Right cardiac atrium (tissue), 1 donor: ENCODE measurements around the genes SLC6A11 and PPARG.

DNA sequence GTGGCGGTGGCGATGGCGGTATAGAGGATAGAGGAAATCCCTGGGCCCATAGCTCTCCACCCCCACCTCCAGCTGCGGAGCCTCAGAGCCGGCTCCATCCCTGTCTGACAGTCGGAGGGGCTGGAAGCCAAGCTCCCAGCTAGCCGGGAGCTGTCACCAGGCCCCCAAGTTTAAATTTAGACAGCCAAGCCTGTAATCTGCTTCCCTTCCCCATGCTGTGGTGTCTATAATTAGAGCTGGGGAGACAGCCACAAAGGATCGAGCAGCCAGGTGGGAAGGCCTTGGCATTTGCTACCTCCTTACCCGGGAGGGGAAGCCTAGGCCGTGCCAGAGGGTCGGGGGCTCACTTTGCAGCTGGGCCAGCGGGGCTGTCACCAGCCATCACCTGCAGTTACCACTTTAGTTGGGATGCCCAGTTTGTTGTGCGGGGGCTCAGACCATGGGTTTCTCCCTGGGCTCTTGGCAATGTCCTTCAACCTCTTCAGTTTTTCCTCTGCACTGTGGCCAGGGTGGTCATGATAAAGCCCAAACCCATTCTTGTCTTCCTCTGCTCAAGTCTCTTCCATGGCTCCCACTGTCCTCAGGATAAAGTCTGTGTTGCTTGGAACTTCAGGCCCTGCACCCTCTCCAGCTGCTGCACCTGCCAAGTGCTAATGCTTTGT, 56.4 kb upstream of the SEC13 start:
- PRO-cap = bidirectional peak, plus-strand start at position 251 of the sequence, minus-strand start at position 106 of the sequence

GRCh38 chr3:10434728-10435037, 70.7 kb downstream of the ATP2B2 start:
- PRO-cap = no peak

DNA sequence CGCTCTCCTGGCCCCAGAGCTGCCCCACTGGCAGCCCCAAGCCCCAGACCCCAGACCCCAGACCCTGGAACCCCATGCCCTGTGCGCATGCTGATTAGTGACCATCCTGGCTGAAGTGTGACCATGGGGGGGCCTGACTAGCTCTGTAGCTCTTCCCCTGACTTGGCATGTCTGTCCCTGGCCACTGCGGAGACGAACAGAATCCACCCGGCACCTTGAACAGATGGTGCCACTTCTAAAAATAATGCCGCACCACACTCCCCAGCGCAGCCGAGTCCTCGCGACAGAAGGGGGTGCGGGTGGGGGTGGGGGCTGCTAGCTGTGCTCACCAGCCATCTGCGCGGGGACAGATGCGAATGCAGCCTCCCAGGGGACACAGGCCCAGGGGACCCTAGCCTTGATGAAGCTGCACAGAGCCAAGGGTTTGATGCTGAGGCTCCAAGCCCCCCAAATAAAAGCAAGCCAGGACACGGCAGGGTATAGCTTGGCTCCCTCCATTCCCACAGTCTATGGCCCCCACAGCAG, 41.4 kb downstream of the ATP2B2 start:
- PRO-cap = no peak

DNA sequence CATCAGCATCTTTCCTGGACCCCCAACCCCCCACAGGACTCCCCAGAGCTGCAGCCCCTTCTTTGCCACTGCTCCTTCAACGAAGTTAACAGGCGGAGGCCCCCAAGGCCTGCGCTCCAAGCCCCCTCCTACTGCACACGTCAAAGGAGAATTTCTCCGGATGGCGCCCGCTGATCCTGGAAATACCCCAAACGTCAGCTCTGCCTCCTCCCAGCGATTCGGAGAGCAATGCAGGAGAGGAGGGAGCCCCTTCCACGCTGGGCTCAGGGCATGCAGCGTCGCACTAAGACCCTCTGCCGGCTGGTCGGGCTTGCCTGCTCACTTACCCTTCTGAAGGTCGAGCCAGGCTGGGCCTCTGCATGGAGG, 1.3 kb downstream of the ATP2B2 start:
- PRO-cap = no peak

GRCh38 chr3:10504512-10504708, 976 bp downstream of the ATP2B2 start:
- PRO-cap = no peak

GRCh38 chr3:10738544-10739340, 77.3 kb upstream of the SLC6A11 start:
- PRO-cap = no peak

GRCh38 chr3:10815536-10816319, at the start of gene SLC6A11:
TSS of gene SLC6A11 (plus strand) at chr3:10816228.
- PRO-cap = no peak

DNA sequence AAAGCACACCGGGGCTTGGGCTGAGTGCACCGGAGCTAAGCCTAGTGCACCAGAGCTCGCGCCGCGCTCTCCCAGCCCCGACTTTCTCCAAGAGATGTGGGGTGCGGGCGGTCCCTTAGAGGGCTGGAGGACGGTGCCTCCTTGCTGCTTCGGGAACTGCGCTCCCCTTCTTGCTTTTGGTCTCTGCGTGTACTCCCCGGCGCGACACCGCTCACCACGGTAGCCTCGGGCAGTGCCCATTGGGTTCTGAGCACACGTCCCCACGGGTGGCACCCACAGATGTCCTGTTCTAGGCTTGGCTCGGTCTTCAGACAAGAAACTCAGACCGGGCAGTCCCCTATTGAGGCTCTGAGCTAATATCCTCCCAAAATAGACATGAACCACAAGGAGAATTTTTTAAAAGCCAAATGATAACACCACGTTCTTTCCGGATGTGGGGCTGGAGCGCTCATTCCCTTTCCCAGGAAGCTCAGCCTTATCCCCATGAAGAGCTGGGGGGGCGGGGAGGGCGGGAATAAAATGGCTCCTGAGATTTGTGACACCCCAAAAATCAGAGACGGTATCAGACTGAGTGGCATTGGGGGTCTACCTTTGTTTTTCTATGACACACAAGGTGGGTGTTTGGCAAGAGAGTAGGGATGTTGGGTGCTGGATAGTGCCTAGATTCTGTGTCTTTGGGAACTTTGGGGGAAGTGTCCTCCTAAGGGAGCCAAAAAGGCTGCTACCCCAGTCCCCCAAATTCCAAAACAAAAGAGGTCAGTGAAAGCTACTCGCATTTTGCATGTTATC, 1.1 kb downstream of the SLC6A1 start:
- PRO-cap = no peak

- PRO-cap = no peak
These were observed 68.2 kb downstream of the SLC6A1 start for GRCh38 chr3:11060667-11061164.

DNA sequence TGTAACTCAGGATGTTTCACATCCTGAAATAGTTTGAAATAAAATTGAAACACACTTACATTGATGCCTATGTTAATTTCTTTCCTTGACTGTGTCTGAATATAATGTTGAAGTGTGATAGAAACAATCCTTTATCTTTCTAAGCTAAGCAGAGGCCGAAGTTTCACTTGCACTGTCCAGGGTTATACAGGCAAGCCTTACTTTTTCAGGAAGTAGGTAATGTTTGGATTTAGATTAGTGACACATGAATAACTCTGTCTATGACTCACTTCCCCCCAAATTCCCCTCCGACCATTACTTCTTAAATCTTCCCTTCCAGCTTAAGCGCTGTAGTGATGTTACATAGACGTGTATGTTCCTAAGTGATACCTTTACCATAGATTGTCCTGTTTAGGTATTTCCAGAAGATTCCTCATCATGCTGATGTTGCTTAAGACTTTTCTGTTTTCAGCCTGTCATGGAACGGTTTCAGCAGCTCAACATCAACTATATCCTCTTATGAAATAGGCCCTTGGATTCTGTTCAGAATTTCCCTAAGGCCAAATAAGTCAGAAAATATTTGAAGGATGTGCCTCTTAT, 16.9 kb downstream of the ATG7 start:
- PRO-cap = no peak

DNA sequence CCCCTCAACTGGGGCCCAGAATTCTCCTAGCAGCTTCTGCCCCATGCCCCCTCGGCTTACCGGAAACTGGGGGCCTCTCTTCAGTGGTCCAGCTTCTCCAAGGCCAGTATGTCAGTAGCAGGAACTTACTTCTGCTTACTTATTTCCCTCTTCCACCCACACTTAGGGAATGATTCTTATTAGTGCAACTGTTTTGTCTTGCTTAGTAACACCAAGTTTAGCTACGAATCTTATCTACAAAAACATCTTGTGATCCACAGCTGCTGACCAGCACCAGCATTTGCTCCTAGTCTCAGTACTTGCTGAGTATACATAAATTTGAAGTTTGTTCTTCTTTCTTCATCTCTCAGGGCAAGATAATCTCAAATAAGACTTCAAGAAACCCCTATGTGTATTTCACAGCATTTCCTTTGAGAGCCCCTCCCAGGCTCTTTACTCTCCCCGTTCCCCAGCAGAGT, 35.9 kb downstream of the ATG7 start:
- PRO-cap = no peak

DNA sequence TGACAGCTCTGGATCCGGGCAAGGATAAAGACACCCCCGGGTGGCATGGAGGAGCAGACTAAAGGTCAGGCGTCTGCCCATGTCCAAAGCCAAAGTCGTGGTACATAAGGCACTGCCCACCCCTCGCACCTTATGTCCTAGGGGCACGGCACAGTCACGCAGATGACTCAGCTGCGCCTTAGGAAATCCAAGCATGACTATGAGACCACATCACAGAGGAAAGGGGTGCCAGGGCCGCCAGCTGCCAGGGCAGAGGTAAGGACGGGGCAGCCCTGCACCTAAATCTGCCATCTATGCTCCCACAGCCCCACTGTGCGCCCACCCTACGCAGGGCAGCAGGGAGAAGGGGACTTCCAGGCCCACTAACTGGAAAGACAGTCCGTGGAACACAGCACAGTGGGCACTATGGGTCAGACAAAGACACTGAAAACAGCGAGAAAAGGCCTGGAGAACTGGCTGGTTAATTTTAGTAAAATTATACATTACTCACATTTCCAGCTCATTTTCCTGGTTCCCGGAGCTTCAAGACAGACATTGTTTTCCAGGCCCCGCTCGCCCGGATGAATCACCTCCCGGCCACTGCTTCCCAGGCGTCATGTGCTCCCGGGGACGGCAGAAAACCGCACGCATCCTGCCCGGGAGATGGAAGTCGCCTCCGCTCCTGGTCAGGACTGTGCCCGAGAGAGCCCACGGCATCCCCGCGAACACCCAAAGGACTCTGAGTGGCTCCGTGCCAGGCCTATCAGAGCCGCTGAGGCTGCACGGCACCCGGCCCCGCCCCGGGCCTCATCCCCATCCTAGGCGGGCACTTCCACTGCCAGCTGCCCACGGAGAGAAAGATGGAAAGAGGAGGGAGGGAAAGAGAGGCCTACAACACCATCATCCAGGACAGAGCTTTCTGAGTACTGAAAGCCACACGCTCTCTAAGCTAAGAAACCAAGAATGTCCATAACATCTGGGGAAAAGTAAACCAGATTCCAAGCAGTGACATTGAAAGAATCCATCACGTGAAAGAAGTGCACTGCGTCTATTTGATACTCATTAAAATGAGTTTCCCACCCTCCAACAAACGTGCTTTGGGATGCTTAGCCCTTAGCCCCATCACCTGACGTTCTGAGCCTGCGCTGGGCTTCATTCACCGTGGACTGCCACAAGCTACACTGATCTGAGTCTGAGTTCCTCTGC, 75.2 kb downstream of the VGLL4 start:
- PRO-cap = bidirectional peak, plus-strand start at position 596 of the sequence, minus-strand start at position 533 of the sequence; bidirectional peak, plus-strand start at position 645 of the sequence, minus-strand start at position 679 of the sequence

DNA sequence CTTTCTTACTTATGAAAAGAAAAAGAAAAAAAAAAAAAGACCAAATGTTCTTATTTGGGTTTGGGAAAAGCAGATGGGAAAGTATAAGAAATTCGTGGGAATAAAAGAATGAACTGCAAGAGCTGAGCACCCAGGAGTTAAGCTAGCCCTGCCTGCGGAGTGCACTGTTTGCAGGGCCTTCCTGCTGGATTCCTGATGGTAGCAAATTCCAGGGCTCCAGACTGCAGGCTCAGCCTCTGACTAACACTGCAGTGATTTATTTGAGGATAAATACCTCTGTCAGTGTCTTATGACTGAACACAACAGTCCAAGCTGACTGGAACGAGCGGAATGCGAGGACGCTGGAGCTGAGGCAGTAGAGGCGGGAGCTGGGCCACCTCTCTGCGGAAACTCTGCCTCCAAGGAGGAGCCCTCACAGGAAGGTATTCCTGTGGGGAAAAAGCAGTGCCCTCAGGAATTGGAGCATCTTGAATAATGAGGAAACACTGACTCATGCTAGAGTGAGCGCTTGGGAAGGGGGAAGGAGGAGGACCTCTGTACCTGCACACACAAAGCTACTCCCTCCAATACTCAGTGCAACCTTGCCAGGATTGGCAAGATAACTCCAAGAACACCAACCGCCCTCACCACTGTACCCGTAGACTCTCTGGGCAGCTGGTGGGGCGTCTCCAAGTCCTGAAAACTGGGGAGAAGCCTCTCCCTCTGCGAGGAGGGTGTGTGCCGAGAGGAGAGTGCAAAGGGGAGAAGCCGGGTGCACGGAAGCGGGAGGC, 43.2 kb downstream of the VGLL4 start:
- PRO-cap = bidirectional peak, plus-strand start at position 296 of the sequence, minus-strand start at position 242 of the sequence

- PRO-cap = no peak
These were observed 39.6 kb downstream of the VGLL4 start for GRCh38 chr3:11604111-11604569.

GRCh38 chr3:11613681-11614204, 30.0 kb downstream of the VGLL4 start:
- PRO-cap = no peak

GRCh38 chr3:11704841-11705463, 61.2 kb upstream of the VGLL4 start:
- PRO-cap = no peak

- PRO-cap = no peak
These were observed 64.6 kb upstream of the TAMM41 start for GRCh38 chr3:11911218-11911661.

DNA sequence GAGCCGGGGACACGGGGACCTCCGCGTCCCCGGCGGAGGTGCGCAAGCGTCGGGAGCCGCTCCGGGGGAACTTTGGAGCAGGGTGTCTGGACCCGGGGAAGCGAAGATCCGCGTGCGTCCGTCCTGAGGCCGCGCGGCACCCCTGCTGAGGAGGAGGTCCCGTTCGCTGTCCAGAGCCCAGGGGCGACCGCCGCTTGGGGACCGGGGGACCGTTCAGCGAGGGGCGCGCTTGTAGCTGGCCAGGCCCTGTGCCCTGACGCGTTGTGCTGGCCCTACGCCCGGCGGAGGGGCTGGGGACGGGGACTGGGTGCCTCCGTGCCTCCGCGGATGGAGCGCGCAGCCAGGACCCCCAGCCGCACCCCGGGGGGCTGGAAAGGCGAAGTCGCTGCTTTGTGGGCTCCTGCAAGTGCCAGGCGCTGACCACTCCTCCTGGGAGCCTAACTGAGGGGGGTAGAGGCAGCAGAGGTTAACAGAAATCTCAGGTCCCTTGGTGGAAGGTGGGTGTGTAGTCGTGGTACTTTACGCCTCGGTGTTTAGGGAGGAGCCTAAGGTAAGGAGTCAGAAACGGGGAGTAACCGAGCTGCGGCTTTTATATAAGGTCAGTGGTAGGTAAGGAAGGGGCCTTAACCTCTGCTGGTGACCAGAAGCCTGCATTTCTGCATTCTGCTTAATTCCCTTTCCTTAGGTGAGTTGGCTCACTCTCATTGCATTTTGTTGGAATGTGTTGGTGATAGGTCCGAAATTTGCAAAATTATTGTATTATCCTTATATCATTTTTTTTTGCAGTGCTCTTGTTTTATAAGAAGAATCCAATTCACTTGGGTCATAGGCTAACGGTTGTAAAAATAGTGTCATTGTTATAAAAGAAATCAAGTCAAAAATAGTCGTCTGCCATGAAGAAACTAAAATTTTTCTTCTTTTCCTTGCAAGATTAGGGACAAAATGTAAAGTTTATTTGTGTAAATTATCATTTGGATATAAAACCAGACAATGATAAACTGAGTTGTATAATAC, at the start of gene PPARG:
Gene PPARG, plus strand, starts transcription at position 621 of the 1,014 bp plus-strand sequence.
- PRO-cap = bidirectional peak, plus-strand start at position 275 of the sequence, minus-strand start at position 147 of the sequence

DNA sequence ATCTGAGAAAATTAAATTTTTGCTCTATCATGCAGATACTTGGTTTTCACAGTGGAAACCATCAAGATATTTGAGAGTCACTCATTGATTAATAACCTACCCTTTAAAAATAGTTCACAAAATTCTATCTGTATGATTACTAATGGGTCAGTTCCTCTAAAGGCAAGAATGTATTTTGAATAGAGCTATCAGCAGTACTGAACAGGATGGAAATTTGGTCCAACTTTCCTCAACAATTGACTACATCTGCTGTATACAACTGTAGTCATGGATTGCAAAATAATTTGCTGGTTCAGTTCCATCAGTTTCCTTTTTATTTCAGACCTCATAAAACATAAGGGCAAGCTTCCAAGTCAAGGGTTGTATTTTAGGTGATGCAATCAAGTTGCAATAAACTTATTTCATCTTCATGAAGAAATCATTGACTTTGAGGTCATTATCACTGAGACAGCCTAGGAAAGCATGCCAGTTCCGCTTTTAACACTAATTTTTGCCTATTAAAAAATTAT, 90.5 kb upstream of the TSEN2 start:
- PRO-cap = no peak

DNA sequence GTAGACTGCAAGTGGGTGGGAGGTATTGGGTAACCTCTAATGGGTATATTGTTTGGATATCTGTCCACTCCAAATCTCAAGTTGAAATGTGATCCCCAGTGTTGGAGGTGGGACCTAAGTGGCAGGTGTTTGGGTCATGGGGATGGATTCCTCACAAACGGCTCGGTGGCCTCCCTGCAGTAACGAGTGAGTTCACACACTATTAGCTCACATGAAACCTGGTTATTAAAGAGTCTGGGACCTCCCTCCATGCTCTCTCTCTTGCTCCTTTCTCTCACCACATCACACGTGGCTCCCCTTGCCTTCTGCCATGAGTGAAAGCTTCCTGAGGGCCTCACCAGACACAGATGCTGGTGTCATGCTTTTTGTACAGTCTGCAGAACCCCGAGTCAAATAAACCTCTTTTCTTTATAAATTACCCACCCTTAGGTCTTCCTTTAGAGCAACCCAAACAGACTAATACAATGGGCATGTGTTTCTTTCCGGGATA, 31.9 kb downstream of the MKRN2 start:
- PRO-cap = no peak